Thoracic aorta endothelial cell (primary cell): ENCODE measurements around a stretch of chr4.

DNA sequence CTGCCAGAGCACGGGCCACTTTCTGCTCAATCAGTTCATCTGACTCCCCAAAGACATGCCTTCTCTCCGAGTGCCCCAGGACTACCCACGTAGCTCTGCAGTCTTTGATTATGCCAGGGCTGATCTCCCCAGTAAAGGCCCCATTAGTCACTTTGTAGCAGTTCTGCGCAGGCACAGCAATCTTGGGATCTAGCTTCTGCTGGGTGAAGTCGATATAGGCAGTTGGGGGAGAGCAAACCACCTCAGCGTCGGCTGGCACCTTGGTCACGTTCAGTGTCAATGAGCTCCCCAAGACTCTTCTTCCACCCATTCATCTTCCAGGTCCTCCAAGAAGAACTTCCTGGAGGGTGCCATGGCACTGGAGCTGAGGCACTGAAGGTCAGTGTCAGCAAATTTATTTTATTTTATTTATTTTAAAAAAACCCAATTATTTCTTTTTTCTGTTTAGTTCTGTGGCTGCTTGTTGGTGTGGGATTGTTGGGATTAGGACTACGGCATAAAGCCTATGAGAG lies 30.8 kb downstream of the CWH43 start:
- CAGE, long polyA plus RNA, result no peak

DNA sequence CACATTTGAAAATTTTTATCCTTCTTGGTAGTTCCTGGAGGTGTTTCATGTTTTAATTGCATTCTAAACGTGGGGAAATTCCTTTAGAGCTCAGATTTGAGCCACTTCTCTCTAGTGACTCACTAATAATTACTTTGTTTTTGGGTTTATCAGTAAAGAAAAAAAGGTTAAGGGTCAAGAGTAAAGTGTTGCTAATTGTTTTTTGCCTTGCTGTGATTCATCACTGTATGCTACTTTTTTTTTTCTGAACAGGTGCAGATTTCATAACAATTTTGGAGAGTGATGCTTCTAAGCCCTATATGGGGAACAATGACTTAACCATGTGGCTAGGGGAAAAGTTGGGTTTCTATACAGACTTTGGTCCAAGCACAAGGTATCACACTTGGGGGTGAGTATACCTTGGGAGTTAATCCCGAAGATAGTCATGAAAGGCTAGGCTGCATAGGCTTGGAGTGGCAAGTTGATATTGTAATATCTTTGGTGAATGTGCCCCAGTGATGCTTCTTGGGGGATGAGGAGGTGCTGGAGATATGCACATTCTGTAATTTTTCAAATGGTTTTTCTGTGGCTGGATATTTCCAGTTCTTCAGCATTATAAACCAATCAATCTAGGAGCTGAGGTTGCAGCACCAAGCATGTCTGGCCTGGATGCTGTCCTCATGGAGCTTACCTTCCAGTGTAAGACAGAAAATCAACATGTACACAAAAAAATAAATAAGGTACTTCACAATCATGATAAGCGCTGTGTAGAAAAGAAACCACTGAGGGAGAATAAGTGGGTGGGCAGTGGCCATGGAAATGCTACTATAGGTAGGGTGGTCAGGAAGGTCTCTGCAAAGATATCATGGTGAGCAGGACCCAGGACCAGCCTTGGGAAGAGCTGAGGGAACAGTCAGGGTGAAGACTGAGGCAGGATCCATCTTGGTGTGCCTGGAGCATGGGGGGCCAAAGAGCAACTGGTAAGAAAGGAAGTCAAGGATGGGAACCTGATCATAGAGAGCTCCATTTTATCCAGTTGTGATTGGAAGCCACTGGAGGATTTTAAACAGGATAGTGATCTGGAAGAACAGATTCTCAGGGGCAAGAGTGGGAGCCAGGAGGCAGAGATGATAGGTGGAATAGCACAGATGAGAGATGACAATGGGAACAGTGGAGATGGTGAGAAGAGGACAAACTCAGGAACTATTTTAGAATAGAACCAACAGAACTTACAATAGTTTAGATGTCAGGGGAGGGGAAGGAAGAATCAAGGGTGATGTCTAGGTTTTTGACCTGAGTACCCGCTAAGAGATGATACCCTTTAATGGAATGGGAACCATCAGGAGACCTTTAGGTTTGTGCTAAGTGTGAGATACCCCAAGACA lies 45.0 kb downstream of the CWH43 start:
- CAGE, long polyA plus RNA, result no peak

DNA sequence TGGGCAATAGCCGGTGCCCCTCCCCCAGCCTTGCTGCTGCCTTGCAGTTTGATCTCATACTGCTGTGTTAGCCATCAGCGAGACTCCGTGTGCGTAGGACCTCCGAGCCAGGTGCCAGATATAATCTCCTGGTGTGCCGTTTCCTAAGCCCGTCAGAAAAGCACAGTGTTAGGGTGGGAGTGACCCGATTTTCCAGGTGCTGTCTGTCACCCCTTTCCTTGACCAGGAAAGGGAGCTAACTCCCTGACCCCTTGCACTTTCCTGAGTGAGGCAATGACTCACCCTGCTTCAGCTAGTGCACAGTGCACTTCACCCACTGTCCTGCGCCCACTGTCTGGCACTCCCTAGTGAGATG lies 189.4 kb downstream of the CWH43 start:
- CAGE, long polyA plus RNA, result no peak

- CAGE, long polyA plus RNA, result no peak
Measured at GRCh38 chr4:51909203-51909705, 66.3 kb downstream of the DCUN1D4 start.

- CAGE, long polyA plus RNA, result no peak
Measured at GRCh38 chr4:52033292-52033928, 4.7 kb downstream of the SGCB start.

GRCh38 chr4:52485874-52486258 lies 173.2 kb downstream of the USP46 start:
- CAGE, long polyA plus RNA, result no peak

- CAGE, long polyA plus RNA, result no peak
Measured at GRCh38 chr4:52652061-52652553, 7.0 kb downstream of the USP46 start.

DNA sequence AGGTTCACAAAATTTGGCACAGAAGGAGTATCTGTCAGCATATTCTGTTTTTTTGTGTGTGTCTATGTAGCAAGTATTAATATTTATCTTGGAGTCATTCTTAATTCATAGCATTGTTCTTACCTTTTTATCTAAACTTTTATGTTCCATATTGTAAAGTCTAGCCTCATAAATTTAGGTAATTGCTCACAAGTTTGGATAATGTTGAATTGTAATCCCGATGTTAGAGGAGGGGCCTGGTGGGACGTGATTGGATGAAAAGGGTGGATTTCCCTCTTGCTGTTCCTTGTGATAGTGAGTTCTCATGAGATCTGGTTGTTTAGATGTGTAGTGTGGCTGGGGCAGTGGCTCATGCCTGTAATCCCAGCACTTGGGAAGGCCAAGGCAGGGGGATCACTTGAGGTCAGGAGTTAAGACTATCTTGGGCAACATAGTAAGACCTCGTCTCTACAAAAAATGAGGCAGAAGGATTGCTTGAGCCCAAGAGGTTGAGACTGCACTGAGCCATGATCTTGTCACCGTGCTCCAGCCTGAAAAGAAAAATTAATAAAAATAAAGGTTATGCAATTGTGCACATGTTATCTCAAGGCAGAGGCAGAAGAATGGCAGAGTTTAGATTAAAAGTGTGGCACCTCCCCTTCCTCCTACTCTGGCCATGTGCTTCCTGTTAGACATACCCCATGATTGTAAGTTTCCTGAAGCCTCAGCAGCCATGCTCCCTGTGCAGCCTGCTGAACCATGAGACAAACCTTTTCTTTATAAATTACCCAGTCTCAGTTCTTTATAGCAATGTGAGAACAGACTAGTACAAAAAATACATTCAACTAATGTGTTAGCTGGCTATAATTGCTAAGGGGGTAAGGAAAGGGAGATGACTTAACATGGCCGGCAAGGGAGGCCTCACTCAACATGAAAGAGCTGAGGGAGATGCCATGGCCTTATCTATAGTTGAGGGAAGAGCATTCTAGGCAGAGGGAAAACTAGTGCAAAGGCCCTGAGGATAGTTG lies 36.5 kb downstream of the ERVMER34-1 start:
- CAGE, long polyA plus RNA, result no peak

GRCh38 chr4:52946715-52947132 lies 84.6 kb downstream of the RASL11B start:
- CAGE, long polyA plus RNA, result no peak

DNA sequence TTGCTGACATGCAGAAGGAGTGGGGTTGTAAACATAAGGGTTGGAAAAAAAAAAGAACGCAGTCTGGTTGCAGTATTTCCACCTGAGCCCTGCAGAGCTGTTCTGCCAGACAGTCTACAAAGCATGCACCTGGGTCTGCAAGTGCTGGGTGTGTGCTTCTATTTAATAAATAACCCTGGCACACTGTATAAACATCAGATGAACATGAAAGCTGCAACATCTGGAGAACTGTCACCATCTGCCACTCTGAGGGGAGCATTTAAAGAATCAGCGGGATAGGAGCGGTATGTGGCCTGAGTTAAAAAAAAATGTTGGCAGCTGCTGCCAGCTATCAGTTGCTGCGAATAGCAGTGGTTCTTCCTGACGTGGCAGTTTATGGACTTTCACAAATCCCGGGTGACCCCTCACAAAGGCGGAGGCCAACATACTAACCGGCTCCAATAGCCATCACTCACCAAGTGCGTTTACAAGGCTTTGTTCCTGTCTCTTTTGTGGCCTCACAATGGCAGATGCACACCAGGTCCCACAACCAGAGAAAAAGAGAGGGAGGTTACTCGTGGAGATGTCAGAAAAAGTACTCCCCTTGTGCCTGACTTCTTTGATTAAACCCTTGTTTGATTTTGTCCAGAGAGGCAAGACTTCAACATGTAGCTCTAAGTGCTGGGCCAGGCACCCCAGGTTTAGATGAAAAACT lies 95.2 kb downstream of the RASL11B start:
- CAGE, long polyA plus RNA, result no peak

DNA sequence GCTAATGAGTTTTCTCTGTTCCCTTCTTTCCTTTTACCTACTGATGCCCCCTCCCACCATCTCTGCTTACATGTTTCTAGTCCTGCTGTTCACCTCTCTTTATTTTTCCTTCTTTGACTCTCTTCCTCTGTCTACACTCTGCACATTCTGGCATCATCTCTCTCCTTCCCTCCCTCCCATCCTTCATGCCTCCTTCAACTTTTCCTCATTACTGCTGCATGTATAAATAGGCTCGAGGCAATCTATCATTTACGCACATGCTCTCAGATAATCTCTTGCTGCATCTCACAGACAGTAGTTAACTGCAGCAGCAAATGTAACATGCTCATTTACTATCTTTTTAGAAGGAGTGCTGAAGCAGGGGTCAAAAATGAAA lies 127.7 kb downstream of the RASL11B start:
- CAGE, long polyA plus RNA, result no peak

- CAGE, long polyA plus RNA, result no peak
Measured at GRCh38 chr4:53390330-53390816, 12.9 kb downstream of the FIP1L1 start.

GRCh38 chr4:53959437-53959847 lies 105.0 kb downstream of the CHIC2 start:
- CAGE, long polyA plus RNA, result no peak

- CAGE, long polyA plus RNA, result no peak
Measured at GRCh38 chr4:53984187-53984933, 80.0 kb downstream of the CHIC2 start.

- CAGE, long polyA plus RNA, result no peak
Measured at GRCh38 chr4:54032960-54033218, 31.5 kb downstream of the CHIC2 start.

DNA sequence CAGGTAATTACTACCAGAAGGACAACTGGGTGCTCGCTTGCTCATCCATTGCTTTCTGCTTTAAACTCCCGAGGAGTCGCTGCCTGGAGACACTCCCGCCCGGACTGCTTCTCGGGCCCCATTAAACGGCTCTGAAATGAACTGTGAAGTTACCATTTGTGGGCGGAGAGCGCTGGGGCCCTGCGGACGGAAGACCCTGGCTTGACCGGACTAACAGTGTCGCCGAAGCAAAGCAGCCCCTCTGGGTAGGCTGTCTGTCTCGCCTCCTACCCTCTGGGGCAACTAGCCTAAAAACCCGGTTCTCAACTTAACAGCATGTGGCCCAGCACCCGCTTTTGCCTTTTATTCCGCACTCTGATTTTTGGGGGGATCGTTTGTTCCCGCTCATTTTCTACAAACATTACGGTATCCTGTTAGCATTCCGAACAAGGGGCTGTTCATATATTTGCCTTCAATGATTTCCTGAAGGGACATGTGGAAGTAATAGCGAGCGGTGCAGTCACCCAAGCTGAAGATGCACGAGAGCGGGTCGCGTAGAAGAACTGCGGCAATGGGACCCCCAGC lies 1.7 kb upstream of the PDGFRA start:
- CAGE, long polyA plus RNA, result no peak

DNA sequence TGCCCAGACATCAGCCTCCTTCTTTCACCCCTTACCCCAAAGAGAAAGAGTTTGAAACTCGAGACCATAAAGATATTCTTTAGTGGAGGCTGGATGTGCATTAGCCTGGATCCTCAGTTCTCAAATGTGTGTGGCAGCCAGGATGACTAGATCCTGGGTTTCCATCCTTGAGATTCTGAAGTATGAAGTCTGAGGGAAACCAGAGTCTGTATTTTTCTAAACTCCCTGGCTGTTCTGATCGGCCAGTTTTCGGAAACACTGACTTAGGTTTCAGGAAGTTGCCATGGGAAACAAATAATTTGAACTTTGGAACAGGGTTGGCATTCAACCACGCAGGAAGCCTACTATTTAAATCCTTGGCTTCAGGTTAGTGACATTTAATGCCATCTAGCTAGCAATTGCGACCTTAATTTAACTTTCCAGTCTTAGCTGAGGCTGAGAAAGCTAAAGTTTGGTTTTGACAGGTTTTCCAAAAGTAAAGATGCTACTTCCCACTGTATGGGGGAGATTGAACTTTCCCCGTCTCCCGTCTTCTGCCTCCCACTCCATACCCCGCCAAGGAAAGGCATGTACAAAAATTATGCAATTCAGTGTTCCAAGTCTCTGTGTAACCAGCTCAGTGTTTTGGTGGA lies 67.5 kb downstream of the PDGFRA start:
- CAGE, long polyA plus RNA, result no peak

DNA sequence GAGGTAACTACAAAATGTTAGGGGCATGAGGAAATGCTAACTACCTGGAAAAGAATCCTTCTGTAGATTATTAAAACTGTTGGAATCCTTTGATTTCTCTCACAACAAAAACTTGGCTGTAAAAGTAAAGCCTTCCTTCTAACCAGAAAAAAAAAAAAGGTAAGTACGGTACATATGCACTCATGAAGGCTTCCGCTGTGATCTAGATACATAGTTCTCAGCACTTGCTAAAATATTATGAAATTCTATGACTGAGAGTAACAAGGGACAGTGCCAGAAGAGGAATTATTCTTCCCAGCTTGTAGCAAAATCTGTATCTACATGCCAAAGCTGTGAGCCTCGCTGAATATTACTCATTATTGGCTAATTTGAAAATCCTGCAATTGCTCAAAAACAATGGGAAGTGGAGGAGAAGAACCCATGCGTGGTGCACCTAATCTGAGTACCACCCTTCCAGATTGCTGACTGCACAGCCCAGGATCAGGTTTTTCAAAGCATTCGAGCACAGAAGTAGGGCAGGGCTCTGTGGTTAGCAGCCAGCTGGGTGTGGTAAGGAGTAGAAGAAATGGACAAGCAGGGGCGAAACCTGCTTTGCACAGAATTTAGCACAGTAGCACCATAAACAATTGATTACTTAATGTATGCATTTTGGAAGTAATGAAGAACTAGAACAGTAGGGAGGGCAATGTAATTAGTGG lies 17.3 kb upstream of the PDCL2 start:
- CAGE, long polyA plus RNA, result no peak

DNA sequence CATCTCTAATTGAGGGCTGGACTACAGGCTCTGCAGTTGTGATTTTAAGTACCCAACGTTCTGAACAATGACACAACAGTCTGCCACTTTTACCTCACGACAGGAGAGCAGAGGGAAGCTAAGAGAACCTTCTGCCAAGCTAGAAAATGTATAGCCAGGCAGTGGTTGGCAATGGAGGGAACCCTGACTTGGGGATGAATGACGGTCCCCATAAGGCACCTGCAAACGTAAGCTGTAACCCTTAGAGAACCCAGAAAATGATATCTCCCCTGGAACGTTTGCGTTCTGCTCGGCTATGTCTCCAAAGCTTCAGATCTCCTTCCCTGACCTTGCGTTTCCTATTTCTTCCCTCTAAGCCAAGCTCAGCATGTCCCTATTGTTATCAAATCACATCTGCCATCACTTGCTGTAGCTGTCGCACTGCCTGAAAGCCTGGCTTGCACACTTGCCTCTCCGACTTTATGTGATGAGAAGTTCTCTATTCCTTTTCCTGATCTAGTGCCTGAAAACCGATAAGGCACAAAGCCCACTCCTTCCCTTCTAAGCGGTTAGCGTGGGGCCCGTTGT lies 1.0 kb downstream of the NMU start:
- CAGE, long polyA plus RNA, result no peak

GRCh38 chr4:55841551-55842613 lies 11.6 kb upstream of the EXOC1 start:
- CAGE, long polyA plus RNA, result no peak